Prostate gland (tissue), 2 donors: ENCODE measurements around the gene FRG2B.

DNA sequence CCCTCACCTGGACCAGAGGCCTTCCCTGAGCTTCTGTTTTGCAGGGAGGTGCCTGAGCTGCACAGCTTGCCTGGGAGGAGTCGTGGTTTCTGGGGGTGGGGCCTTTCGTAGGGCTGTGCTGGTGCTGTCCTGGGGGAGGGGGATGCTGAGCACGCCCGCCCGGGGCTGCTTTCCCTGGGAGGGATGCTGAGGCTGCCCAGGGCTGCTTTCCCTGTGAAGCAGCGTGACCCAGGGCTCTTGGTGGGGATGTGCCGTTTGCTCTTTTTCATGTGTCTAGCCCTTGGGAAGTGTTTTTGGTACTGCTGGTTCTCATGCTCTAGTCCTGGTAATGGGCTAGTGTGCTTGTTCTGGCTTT is 34.7 kb downstream of the INPP5A start:
- PRO-cap, result unidirectional peak, minus-strand start at position 40 of the sequence
- RAMPAGE, long total RNA, 2 experiments, result no peak in any of the 2 experiments

DNA sequence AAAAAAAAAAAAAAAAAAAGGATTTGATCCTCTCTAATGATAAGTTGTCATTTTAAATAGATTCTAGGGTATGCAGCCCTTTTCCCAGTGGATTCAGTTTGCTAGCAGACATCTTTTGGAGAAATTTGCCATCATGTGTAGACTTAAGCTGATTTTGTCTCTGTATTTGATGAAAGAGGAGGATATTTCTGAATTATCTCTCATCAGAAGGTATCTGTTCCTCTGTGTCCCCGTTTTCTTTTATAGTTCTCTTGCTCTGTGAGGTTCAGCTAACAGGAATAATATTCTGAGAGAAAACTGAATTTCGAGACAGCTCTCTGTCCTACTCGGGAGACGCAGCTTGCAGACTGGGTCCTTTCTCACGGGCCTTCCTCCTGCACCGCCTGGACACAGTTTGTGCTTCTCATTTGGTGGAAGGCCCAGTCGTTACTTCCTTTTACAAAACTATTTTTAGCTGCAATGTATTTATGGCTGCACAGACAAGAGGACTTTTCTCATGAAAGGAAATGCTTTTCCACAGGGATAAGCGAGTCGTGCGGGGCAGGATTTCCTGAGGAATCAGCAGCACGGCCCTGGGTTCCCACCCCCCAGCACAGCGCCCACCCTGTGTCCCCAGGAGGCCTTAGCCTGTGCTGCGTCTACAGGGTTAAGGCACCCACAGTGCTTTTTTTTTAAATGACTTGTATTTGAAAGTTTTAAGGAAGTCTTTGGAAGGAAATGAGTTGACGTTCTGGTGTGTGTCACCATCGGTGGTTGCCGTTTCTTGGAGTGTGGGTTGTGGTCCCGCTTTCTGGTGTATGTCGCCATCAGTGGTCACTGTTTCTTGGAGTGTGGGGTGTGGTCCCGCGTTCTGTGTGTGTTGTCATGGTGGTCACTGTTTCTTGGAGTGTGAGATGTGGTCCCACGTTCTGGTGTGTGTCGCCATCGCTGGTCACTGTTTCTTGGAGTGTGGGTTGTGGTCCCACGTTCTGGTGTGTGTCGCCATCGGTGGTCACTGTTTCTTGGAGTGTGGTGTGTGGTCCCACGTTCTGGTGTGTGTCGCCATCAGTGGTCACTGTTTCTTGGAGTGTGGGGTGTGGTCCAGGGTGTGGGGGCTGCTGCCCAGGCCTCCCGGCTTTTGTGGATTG is 50.8 kb downstream of the INPP5A start:
- PRO-cap, result unidirectional peak, minus-strand start at position 396 of the sequence
- RAMPAGE, long total RNA, 2 experiments, result no peak in any of the 2 experiments

- PRO-cap, result no peak
- RAMPAGE, long total RNA, 2 experiments, result no peak in any of the 2 experiments
These were observed 55.2 kb downstream of the INPP5A start for GRCh38 chr10:132592677-132593393.

DNA sequence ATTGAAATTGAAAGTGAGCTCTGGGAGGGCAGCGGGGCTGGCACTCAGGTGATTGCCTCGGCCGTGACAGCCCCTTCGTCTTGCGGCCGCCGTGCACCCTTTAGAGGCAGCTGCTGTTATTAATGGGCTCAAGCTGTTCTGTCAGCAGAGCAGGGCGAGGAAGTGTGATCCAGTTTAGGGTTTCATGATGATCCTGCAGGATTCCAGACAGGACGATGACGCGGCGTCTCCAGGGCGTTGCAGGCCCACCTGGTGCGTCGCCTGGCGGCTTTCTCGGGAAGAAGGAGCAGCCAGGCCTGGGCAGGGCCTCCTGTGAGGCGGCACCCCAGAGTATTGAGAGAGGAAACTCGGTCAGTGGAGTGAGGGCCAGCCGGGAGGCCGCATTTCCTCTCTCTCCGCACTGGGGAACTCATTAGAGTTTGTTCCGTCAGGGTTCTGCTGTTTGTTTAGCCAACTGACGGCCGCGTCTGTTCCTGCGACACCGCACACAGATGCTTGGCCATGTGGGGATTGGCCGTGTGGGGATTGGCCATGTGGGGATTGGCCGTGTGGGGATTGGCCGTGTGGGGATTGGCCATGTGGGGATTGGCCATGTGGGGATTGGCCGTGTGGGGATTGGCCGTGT is 62.9 kb downstream of the NKX6-2 start:
- PRO-cap, result unidirectional peak, plus-strand start at position 350 of the sequence
- RAMPAGE, long total RNA, 2 experiments, result no peak in any of the 2 experiments

DNA sequence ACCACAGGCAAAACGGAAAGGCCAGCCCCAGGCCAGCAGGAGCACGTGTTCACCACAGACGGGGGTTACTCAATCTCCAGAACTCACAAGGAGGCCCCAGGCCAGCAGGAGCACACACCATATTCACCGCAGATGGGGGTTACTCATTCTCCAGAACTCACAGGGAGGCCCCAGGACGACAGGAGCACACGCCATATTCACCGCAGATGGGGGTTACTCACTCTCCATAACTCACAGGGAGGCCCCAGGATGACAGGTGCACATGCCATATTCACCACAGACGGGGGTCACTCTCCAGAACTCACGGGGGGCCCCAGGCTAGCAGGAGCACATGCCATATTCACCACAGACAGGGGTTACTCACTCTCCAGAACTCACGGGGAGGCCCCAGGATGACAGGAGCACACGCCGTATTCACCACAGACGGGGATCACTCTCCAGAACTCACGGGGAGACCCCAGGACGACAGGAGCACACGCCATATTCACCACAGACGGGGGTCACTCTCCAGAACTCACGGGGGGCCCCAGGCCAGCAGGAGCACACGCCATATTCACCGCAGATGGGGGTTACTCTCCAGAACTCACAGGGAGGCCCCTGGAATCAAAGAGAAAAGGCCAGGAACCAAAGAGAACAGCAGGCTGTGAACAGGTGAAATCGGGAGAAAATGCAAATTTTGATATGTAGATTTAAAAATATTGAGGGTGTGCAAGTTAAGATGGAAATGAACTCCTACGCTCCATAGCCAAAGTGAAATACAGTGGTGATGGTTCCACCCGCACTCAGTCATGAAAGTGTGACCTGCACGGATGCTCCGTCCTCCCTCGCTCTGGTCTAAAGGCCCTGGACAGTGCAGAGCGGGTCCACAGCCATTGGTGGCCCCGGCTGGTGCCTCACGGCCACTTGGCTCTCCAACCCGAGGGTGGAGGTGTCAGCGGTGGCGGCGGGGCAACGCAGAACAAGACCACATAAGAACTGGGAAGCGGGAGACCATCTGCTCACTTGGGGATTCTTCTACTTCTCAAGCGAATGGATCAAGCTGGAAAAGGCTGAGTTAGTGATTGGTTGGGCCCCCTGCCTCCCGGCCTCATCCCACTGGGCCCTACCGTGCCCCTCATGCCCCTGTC is 61.1 kb downstream of the NKX6-2 start:
- PRO-cap, result no peak
- RAMPAGE, long total RNA, 2 experiments, result no peak in any of the 2 experiments

GRCh38 chr10:132783656-132784554 is 2.0 kb downstream of the NKX6-2 start:
- PRO-cap, result no peak
- RAMPAGE, long total RNA, 2 experiments, result no peak in any of the 2 experiments

GRCh38 chr10:132836108-132836634 is 50.2 kb upstream of the NKX6-2 start:
- PRO-cap, result no peak
- RAMPAGE, long total RNA, 2 experiments, result no peak in any of the 2 experiments

GRCh38 chr10:132861709-132861908 is 75.7 kb upstream of the NKX6-2 start:
- PRO-cap, result no peak
- RAMPAGE, long total RNA, 2 experiments, result no peak in any of the 2 experiments

DNA sequence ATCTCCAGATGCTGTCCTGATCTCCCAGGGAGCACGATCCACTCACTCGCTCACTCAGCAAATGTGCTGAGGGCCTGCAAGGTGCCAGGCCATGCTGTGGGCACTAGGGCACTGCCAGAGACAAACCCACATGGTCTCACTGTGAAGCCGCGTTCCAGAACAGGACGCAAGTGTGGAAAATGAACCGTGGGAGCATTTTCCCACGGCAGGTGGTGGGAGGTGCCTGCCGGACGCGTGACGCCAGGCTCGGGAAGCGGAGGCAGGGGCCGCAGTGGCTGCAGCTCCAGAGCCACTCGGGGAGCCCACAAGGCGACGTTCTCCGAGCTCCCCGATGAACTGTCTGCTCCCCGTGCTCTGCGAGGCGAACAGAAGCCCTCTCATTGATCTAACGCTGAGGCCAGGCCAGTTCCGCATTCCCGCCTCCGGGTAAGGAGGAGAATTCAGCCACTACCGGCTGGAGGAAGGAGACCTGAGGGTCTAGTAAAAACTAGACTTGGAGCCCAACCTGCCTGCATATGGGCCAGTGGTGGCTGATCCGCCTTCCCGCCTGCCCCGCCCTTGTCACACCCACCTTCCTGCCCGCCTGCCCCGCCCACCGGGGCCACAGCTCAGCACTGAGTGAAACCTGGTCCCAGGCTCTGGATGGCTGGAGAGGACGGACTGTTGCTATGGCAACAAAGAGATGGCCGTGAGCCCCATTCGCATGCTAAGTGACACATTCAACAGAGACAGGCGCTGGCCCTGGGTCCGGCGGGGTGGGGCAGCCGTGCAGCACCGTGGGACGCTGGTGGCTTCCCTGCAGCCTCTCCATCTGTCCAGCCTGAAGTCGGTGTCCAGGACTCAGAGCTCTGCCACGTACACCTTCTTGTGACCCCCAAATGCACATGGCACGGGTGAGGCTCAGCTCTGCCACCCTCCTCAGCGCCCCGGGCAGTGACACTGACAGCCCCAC is 13.2 kb downstream of the ADGRA1 start:
- PRO-cap, result no peak
- RAMPAGE, long total RNA, 2 experiments, result no peak in any of the 2 experiments

DNA sequence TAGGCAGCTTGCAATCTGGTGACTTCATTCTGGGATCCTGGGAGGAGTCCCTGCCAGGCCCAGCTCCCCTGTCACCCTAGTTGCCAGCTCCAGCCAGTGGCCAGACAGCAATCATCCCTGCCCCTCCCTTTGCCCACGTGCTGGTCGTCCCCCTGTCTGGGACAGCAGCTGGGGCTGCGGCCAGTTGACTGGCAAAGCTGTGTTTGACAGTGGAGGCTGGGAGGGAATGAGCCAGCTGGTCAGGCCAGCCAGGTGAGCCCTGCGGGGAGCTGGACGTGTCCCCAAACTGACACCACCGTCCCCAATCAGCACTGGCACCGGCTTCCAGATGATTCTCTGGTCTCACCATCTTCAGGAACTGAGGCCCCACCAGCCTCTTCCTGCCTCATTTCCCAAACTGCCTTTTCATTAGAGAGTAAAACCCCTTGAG is 30.1 kb downstream of the ADGRA1 start:
- PRO-cap, result no peak
- RAMPAGE, long total RNA, 2 experiments, result no peak in any of the 2 experiments

DNA sequence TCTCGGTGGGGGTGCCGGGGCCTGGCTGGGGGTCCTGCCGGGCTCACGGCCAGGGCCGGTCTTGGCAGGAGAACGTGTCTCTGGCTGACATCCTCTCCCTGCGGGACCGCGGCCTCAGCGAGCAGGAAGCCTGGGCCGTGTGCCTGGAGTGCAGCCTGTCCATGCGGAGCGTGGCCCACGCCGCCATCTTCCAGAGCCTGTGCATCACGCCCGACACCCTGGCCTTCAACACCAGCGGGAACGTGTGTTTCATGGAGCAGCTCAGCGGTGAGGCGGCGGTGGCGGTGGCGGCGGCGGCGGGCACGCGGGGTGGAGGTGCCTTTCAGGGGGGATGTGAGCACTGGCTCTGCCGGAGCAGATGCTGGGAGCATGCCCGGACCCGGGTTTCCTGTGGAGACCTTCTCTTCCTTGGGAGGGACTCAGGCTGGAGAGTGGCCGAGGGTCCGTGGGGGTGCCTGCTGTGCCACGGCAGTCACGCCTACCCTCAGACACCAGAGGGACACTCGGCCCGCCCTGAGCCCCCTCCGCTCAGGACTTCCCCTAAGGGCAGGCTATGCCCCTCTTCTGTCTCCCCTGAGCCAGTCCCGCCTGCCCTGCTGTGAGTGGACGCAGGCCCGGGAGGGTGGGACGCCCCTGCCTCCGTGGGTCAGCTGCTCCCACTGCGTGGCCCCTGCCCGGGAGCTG is 7.4 kb downstream of the KNDC1 start:
- PRO-cap, result unidirectional peak, plus-strand start at position 278 of the sequence
- RAMPAGE, long total RNA, 2 experiments, result no peak in any of the 2 experiments

DNA sequence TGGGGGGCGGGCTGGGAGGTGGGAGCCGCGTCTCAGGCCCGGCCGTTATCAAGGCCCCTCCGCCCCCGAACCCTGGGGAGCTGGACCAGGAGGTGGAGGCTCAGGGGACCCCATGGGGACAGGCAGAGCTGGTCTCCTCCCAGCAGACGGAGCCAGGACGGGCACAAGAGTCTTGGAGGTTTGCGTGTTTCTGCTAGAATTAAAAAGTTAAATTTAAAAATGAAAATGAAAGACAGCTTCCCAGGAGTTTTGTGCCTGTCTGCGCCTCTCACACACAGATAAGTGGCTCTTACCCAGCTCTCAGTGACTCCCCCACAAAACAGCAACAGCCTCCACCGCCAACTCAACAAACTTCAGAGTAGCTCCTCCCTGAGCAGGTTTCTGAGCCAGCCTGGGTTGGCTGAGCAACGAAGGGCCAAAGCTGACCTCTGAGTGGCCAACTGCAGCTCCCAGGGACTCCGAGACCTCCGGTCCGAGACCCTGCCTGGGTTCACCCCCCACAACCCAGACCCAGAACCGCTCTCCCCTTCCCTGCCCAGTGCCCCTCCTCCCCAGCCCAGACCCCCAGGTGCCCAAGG is 5.0 kb upstream of the UTF1 start:
- PRO-cap, result no peak
- RAMPAGE, long total RNA, 2 experiments, result no peak in any of the 2 experiments

DNA sequence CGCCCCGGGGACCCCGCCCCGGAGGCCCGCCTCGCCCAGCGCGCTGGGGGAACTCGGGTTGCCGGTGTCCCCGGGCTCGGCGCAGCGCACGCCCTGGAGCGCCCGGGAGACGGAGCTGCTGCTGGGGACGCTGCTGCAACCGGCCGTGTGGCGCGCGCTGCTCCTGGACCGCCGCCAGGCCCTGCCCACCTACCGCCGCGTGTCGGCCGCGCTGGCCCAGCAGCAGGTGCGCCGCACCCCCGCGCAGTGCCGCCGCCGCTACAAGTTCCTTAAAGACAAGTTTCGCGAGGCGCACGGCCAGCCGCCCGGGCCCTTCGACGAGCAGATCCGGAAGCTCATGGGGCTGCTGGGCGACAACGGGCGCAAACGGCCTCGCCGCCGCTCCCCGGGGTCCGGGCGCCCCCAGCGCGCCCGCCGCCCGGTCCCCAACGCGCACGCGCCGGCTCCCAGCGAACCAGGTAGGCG is 396 bp downstream of the UTF1 start:
- PRO-cap, result no peak
- RAMPAGE, long total RNA, 2 experiments, result no peak in any of the 2 experiments

GRCh38 chr10:133264270-133265226 is 12.1 kb downstream of the ADAM8 start:
- PRO-cap, result no peak
- RAMPAGE, long total RNA, 2 experiments, result no peak in any of the 2 experiments

GRCh38 chr10:133343524-133343948 is 3.6 kb upstream of the PRAP1 start:
- PRO-cap, result no peak
- RAMPAGE, long total RNA, 2 experiments, result no peak in any of the 2 experiments

DNA sequence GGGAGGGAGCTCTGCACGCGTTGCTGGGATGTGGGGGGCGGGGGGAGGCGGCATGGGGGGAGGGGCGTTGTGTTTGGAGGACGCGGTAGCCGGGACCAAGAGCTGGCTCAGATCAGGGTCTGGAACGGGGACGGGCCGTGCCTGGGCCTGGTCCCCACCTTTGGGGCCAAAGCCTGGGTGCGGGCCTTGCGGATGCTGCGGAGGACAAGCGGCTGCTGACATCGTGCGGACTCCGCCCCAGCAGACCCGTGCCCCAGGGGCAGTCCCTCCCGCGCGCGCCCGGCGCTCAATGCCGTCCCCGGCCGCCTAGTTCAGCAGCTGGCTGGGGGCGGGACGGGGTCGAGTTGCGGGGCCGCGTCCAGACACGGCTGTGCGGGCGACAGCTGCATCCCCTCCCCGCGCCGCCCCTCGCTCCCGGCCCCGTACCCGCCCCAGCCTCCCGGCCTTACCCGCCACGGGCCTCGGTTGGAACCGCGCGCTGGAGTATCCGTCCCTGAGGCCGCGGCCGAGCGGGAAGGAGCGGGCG is 338 bp downstream of the SPRN start:
- PRO-cap, result no peak
- RAMPAGE, long total RNA, 2 experiments, result no peak in any of the 2 experiments

DNA sequence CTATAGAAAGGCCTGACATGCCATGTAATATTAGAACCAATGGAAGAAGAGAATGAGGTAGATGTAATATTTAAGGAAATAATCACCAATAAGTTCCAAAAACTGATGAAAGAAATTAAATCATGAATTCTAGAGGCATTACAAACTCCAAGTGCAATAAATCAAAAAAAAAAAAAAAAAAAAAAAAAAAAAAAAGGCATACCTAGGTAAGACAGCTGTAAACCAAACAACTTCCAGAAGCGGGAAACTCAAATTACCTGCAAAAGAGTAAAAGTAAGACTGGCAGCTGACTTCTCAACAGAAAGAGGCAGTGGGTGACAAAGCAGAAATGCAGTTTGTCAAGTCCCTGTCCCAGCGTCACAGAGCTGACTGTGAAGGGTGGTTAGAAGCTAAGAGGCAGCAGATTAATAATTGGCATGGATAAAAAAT is 4.5 kb upstream of the SPRN start:
- PRO-cap, result no peak
- RAMPAGE, long total RNA, 2 experiments, result no peak in any of the 2 experiments

DNA sequence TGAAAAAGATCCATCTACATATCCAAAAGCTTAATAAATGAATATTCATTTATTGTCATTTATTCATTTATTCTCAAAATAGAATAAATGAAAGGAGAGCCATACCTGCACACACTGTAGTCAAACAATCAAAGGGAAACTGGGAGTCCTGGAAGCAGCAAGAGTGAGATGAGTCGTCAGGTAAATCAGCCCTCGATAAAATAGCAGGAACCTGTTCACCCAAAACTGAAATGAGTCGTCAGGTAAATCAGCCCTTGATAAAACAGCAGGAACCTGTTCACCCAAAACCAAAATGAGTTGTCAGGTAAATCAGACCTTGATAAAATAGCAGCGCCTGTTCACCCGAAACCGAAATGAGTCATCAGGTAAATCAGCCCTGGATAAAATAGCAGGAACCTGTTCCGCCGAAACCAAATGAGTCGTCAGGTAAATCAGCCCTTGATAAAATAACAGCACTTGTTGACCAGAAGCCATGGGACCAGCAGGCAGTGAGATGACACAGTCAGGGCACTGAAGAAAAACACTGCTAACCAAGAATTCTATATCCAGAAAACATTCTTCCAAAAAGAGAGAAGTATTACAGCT is 3.6 kb upstream of the CYP2E1 start:
- PRO-cap, result no peak
- RAMPAGE, long total RNA, 2 experiments, result no peak in any of the 2 experiments

GRCh38 chr10:133626514-133627198 is at the start of gene FRG2B:
Gene FRG2B, minus strand, starts transcription at chr10:133626795.
- PRO-cap, result no peak
- RAMPAGE, long total RNA, 2 experiments, result no peak in any of the 2 experiments